LUHMES (cell line): ENCODE results near the genes ANKRD61 and GRID2IP.

DNA sequence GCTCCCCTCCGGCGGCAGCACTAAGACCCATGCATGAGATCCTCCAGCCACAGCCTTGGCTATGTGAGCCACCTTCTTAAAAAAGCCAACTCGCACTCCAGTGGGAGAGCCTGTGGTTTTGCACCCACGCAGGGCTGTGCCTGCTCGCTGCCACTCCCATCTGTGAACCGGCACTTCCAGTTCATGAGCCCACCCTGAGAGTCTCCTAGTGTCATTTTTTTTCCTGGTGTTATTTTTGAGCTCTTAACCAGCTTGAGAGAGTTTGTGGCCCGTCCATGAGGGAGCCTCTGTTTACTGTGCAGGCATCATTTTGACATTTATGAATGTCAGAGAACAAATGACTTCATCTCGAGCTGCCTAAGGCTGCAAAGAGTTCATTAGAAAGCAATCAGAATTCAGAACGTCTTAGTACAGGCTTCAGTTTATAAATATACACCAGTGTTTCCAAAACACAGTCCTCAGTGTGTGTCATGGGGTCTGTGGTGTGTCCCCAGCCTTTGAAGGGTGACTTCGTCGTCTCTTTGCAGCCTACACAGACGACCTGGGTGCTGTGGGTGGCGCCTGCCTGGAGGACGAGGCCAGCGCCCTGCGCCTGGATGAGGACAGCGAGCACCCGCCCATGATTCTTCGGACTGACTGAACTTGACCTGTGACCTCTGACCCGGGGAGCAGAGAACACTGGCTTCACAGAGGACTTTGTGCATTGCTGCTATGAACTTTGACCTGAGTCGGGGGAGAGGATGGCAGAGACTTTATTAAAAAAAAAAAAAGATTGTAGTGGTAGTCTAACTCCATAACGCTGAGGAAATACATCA lies 40.5 kb downstream of the WIPI2 start:
- PRO-cap, result no peak

GRCh38 chr7:5235103-5235676 lies 45.2 kb downstream of the WIPI2 start:
- PRO-cap, result no peak

GRCh38 chr7:5396874-5398023 lies 26.4 kb downstream of the TNRC18 start:
- PRO-cap, result no peak

DNA sequence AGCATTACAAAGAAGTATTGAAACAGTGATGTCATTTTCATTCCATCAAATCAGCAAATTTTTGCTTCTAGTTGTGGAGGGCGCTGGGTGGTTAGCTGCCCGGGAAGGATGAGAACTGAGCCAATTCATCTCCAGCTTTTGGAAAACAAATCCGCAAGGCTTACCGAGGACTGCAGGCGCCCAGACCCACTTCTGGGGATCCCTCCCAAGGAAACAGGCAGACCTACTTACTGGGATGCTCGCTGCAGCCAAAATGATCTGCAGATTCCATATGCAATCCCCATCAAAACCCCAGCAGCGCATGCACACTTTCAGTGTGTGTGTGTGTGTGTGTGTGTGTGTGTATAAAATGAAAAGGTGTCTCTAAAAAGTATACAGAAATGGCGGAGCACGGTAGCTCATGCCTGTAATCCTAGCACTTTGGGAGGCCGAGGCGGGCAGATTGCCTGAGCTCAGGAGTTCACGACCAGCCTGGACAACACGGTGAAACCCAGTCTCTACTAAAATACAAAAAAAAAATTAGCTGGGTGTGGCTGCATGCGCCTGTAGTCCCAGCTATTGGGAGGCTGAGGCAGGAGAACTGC lies 19.1 kb downstream of the TNRC18 start:
- PRO-cap, result no peak

GRCh38 chr7:5457369-5458028 lies 33.9 kb upstream of the TNRC18 start:
- PRO-cap, result no peak

GRCh38 chr7:5477886-5478769 lies 35.5 kb downstream of the FBXL18 start:
- PRO-cap, result bidirectional peak, plus-strand start at chr7:5478345, minus-strand start at chr7:5478139; bidirectional peak, plus-strand start at chr7:5478527, minus-strand start at chr7:5478438

- PRO-cap, result no peak
Observed at GRCh38 chr7:5591366-5591960, 1.2 kb upstream of the FSCN1 start.

GRCh38 chr7:5633979-5634687 lies 41.5 kb downstream of the FSCN1 start:
- PRO-cap, result bidirectional peak, plus-strand start at chr7:5634588, minus-strand start at chr7:5634306

DNA sequence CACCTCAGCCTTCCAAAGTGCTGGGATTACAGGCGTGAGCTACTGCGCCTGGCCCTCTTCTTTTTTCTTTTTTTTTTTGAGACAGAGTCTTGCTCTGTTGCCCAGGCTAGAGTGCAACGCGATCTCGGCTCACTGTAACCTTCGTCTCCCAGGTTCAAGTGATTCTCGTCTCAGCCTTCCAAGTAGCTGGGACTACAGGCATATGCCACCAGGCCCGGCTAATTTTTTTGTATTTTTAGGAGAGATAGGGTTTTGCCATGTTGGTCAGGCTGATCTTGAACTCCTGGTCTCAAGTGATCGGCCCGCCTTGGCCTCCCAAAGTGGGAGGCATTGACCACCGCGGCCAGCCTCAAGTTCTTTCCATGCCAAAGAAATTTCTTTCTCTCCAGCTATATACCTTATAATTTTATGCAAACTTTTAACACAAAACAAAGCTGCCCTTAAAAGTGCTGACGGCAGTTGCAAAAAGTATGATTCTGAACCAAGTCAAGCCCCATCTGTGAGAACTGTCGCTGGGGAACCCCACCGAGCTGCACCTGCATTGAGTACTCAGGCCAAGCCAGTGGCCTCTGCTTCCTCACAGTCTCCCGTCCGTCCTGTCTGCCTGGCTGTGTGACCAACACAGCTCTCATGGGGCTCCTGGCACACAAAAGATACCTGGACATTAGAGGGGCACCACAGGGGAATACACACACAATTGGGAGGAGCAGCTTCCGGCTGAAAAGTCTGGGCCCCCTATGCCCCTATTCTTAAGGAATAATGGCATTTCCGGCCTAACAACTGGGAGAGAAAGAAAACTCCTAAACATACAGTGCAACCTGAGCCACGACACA lies 83.6 kb downstream of the FSCN1 start:
- PRO-cap, result no peak

GRCh38 chr7:5696262-5696665 lies 85.2 kb downstream of the RNF216 start:
- PRO-cap, result no peak

DNA sequence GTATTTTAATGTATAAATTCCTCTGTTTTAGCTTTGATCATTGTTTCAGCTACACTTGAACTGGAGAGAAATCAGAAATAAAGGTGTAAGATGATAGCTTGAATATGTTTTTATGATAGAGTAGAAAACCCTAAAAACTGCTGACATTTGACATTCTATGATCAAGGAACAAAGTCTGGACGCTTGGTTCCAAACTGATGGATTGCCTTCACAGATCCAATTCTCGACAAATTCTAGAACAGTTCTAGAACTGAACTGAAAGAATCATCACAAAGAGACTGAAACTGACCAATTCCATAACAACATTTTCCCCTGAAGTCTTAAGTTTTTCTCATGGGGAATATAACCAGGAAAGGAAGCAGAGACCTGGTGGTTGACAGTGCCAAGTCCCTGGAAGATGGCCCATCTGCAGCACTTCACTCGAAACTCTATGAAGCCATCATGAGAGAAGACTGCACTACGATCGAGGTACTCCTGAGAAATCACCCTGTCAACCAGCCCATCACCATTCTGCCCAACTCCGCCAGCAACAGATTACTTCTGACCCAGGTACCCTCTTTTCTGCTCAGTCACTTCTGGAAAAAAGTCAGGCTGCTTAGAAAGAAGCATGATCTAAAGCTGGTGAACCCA lies at the start of gene ANKRD61:
Gene ANKRD61 (plus strand): TSS at position 334 of the 630 bp plus-strand sequence.
- PRO-cap, result no peak

- PRO-cap, result no peak
Observed at GRCh38 chr7:6160045-6160707, 55.4 kb downstream of the USP42 start.

GRCh38 chr7:6170581-6171099 lies 65.9 kb downstream of the USP42 start:
- PRO-cap, result no peak

- PRO-cap, result no peak
Observed at GRCh38 chr7:6221310-6221725, 51.1 kb downstream of the CYTH3 start.

DNA sequence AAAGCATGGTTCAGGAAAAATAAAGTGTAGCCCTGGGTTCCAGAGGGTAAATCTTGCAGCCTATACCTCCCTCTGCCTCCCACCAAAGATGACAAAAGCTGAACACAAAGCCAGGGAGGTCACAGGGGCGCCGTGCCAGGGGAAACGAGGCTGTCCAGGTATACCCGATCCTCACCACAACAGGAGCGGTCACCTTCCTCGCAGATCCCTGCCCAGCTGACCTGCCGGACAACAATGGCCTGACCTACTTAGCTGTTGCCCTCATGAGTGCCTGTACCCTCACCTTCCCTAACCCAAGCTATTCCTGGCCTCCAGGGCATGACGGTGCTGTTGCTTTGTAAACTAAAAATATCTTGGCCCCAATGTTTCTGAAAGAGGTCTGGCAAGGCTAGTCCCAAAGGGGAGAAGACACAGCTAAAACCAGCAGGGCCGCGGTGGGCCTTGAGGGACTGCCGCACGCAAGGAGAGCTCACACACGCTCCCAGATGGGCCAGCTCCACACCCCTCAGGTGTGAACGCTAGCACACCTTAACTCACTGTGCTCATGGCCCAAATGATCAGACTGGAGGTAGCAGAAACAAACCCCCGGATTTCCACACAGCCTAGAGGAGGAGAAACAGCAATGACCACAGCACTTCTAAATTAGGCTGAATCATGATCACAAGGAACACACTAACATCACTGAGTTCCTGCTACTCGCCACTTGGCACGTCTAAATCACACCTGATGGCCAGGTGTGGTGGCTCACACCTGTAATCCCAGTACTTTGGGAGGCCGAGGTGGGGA lies 10.1 kb downstream of the FAM220A start:
- PRO-cap, result no peak

DNA sequence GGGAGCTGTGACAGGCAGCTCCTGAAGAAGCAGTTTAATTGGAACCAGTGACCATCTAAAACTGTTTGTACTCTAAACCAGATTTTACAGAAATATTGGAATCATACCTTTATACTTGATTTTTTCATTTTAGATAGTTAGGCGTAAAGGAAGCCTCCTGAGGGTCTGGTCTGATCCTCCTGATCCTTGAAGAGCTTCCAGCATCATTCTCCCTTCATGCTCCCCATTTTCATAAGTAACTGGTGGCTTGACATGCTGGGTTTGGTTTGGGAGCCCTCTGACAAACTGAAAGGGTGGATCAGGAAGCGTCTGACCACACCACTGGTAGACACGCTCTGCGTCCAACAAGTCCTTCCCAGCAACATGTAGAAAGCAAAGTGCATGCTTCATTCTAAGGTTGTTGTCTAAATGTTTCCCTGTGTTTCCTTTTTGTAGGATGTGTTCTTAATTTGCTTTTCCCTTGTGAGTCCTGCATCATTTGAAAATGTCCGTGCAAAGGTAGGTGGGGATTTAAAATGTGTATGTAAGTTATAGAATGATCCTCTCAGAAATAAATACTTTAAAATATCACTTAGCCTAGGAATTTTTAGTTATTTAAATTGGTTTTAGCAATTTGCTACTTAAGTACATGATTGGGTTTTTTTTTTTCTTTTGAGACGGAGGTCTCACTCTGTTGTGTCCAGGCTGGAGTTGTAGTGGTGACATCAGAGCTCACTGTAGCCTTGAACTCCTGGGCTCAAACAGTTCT lies 25.5 kb downstream of the RAC1 start:
- PRO-cap, result no peak

DNA sequence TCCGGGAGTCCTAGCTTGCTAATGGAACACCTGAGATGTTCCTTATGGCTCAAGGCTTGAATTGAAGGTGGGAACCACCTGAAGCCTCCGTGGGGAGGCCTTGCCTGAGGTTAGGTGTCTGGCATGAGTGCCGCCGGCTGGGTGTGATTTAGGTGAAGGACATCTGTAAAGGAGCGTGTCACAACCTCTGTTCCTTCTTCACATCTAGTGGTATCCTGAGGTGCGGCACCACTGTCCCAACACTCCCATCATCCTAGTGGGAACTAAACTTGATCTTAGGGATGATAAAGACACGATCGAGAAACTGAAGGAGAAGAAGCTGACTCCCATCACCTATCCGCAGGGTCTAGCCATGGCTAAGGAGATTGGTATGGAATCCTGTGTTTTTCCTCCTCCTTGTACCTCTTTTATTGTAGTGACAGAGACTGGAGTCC lies 27.4 kb downstream of the RAC1 start:
- PRO-cap, result no peak

- PRO-cap, result no peak
Observed at GRCh38 chr7:6419167-6419843, 28.4 kb downstream of the DAGLB start.

GRCh38 chr7:6422127-6422665 lies 25.6 kb downstream of the DAGLB start:
- PRO-cap, result no peak

DNA sequence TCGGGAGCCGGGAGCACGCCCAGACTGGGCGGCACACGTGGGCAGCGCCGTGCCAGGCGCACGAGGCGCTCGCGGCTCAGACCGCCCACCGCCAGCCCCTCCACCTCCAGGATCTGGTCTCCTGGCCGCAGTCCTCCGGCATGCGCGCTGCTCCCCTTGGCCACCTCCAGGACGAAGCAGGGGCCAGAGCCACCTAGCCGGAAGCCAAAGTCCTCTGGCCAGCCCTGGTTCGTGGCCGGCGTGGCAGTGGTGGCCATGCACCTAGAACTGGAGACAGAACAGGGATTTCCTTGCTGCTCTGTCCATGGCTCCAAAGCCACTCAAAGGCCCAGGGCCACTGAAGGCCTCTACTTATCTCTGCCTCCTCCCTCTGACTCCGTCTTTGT lies at the start of gene GRID2IP:
Gene GRID2IP (minus strand): TSS at position 282 of the 386 bp plus-strand sequence.
- PRO-cap, result no peak